Osteocyte (in vitro differentiated cells): ENCODE measurements around a stretch of chr6.

DNA sequence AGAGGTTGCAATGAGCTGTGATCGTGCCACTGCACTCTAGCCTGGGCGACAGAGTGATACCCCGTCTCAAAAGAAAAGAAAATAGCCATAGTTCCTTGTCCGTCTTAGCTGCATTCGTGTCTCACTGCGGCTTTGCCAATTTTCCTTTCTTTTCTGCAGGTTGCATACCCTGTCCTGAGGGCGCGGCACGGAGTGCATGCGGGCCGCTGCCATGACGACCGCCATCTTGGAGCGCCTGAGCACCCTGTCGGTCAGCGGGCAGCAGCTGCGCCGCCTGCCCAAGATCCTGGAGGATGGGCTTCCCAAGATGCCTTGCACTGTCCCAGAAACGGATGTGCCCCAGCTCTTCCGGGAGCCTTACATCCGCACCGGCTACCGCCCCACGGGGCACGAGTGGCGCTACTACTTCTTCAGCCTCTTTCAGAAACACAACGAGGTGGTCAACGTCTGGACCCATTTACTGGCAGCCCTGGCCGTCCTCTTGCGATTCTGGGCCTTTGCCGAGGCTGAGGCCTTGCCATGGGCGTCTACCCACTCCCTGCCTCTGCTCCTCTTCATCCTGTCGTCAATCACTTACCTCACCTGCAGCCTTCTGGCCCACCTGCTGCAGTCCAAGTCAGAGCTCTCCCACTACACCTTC is 17.0 kb upstream of the EFHC1 start:
- PRO-cap, result no peak

- PRO-cap, result no peak
Measured at GRCh38 chr6:52454476-52455010, 34.4 kb downstream of the EFHC1 start.

- PRO-cap, result no peak
Measured at GRCh38 chr6:52571196-52571755, 5.6 kb downstream of the TRAM2 start.

DNA sequence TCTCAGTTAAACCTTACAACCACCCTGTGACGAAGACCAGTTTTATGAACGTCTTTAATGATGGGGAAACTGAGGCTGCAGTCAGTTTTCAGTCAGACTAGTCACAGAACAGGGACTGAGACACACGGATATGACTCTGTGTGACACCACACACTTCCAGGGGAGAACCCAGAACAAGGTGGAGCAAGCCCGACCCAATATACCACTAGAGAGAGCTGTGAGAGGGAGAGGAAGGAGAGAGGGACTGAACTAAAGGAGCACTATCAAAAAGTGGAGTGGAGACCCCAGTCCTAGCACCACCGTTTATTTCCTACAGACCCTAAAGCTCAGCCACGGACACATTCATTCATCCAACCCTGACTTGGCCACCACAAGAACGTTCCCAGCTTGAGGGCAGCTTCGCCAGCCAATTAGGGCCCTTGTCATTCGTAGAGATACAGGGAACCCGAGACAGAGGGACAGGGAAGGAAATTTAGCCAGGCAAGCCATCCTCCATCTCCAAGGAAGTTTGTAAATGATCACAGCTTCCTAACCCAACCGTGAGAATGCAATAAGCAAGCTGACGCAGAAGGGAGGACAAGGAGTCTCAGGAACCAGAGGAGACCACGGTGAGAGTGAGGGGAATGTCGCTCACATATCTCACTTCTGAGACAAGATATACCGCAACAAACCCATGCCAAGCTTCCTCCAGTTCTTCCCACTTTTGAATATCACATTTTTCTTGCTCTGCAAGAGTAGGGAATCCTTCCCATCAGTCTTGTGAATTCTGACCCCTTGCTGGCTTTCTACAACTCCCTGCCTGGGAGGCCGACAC is 1.5 kb downstream of the TRAM2 start:
- PRO-cap, result no peak

- PRO-cap, result bidirectional peak, plus-strand start at chr6:52664431, minus-strand start at chr6:52664247
Measured at GRCh38 chr6:52664317-52665389, 6.3 kb upstream of the TMEM14A start.

DNA sequence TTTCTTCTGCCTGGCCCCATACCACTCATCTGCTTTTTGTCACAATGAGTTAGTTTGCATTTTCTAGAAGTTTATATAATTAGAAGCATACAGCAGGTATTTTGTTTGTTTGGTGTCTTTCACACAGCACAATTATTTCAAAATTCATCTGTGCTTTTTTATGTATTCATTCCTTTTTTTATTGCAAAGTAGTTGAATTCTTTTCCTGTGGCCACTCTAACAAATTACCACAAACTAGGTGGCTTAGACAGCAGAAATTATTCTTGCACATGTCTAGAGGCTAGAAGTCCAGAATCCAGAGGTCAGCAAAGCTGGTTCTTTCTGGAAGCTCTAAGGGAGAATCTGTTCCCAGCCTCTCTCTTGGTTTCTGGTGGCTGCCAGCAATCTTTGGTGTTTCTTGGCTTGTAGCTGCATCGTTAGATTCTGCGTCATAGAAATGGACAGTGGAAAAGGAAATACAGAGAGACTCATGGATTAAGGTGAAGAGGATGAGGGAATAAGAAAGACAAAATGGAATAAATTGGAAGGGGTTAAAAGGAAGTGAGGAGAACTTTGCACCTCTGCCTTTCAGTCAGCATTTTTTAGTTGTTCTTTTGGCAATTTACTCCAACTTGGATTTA is 39.3 kb downstream of the GSTA2 start:
- PRO-cap, result no peak

DNA sequence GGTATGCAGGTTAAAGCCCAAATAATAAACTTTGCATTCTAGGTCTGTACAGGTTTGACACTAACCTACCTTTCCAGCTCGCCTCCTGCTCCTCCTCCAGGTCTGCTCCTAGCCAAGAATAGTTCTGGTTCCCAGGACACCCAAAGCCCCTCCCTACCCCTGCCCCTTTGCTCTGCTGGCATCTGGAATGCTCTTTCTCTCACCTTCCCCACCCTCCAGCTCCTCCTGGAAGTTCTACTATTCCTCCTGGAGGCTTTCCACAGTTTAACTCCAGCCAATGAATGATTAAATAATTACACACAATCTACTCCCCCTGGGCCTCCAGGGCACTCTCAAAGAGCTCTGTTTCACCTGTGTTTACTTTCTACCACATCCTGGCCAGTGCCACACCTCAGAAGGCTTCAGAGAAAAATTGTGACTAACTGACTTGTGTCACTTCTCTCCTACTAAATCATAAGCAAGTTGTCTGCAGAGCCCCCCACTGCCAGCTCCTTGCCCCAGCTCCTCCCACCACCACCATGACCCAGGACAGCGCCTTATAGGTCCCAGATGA is 36.2 kb downstream of the GCM1 start:
- PRO-cap, result no peak

DNA sequence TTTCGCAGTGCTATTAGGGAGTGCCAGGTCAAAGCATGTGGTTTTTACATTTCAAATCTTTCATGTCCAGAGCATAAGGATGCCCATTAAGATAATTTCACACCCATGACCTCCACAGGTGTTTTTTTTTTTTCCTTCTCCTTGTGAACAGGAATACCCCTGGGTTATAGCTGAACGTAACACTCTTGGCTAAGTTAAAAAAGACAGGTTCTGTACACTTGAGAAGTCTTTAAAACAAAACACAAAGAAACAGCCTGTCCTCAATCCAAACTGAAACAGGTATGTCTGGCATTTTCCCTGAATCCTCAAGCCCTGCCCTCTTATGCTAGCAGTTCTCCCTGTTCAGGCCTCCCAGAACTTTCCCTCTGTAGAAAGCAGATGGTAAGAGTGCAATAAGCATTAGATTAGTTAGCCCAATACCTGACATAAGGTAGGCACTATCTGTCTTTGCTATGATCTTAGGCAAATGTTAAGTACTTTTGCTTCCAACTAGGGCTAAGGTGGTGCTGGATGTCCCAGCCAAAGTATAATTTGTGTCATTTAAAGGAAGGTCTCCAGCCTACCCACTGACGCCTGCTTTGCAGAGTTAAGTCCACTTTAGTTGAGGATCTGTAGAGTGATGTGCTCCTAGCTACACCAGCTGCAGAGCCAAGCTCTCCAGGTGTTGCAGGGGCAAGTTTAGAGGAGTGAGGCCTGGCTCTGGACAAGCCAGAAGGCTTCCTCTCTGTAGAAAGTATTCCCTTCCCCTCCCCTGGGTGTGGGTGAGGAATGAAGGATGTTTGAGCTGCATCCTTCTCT is 66.8 kb downstream of the ELOVL5 start:
- PRO-cap, result no peak

DNA sequence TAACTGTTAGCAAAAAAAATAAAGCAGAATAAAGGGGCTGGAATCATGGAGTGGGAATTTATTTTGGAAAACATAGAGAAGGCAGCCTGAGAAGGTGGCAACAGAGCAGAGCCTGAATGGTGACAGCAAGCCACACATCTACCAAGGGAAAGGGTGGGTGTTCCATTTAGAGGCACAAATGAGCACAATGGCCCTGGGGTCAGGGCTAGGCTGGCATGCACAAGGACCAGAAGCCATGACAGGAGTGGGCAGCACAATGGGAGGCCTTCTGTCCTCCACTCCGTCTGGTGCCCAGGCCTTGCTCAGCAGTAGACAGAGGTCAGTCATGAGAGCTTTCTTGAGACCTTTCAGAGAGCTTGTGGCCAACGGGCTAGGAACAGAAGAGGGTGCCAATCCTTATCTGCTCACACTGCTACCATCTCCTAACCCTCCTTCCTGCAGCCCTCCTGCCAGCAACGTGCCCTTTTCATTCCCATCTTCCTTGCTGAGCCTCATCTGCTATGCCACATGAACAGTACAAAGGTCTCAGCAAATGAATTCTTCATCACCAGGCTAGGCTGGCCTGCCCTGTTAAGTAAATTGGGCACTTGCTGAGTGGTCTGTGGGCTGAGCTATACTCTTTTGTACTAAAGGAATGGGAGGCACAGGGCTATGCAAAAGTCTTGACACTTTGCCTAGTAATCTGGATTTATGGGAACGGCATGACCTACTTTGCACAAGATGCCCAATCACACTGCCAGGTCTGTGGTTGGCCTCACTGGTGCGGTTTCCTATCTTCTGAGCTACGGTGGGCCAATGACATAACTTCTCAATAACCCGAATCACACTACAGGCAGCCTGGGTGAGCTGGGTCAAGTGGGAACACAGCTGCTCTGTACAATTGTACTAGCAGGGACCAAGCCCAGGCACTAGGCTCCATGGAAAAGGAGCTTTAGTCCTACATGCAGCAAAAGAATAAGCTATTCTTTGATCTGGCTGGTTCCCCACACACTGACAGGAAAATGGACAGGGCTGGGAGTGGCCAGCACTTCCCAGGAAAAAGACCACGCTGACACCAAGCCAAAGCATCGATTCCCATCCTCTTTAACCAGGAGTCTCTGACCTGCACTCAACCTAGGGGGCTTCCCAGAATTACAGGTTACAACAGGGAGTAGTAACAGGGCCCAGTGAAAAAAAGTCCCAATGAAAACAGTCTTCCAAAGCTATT is 47.9 kb downstream of the ELOVL5 start:
- PRO-cap, result no peak

DNA sequence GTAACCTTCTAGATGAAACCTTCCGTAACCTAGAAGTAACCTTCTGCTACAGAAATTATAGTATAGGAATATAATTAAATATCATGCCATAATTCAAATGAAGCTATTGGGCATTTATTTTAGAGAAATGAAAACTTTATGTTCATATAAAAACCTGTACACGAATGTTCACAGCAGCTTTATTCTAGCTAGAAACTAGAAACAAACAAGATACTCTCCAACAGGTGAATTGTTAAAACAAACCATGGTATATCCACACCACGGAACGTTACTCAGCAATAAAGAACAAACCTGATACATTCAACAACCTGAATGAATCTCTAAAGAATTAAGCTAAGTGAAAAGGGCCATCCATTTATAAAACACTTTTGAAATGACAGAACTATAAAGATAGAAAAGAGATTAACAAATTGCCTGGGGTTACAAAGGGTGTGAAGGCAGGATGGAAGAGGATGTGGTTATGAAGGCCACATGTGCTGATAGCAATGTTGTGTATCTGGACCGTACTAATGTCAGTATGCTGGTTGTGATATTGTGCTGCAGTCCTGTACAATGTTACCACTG is 36.6 kb downstream of the ELOVL5 start:
- PRO-cap, result no peak

GRCh38 chr6:53331927-53332237 is 16.9 kb downstream of the ELOVL5 start:
- PRO-cap, result no peak

DNA sequence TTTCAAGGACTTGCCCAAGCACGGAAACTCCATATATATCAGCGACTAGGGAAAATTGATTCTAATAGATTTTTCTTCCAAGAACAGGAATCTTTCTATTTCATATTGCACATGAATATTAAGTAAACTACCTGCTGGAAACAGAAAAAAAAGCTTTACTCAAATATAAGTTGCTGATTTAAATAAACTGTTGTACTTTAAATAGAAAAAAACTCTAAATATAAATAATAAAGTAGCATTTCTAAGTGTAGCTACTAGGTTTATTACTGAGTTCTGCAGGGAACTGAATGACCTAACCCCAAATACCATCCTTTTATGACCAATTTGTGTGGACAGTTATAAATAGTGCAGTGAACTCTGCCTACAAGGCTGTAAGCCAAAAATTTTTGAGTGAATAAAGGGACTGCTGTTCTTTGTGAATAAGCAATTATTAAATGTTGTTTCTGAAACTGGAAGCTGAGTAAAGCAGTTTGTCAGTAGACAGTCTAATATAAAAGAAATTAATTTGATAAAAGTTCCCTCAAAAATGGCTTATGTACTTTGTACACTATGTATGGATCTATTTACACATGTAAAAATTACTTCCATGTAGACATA is 90.8 kb upstream of the ELOVL5 start:
- PRO-cap, result no peak

GRCh38 chr6:53465716-53465915 is 79.3 kb downstream of the GCLC start:
- PRO-cap, result no peak

DNA sequence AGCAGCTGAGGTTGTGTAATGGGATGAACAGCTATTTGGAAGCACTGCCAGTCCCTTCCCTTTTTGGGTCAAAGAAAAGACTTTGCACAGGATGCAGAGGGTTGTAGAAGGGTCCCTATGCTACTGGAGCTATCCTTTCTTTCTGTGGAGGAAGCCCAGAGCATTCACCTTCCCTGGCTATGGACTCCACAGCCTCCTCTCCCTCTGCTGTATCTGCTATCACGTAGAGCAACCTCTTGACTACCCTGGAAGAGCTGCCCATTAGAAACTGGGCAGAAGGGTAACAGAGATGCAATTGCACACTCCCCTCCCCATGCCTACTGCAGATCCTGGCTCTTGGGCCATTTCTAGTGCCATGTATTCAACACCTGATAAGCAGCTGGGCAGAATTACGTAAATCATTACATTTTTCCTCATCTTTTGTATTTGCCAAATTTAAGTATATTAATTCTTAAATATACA is 3.1 kb downstream of the KLHL31 start:
- PRO-cap, result no peak

- PRO-cap, result no peak
Measured at GRCh38 chr6:53691524-53691877, 25.9 kb upstream of the KLHL31 start.

DNA sequence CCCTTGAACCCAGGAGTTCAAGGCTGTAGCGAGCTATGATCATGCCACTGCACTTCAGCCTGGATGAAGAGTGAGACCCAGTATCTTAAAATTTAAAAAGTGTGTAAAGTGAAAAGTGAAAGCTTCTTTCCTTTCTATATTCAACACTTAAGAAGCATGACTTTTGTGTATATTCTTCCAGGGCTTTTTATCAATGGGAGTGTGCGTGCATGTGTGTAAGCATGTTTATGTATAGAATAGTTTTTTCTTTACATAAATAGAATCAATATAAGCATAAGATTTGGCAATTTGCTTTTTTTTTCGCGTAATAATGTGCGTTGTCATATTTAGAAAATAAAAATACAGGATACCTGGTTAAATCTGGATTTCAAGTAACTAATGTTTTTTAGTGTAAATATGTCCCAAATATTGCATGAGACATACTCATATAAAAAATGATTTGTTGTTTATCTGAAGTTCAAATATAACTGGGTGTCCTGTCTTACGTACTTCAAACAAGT is 38.9 kb upstream of the KLHL31 start:
- PRO-cap, result no peak

DNA sequence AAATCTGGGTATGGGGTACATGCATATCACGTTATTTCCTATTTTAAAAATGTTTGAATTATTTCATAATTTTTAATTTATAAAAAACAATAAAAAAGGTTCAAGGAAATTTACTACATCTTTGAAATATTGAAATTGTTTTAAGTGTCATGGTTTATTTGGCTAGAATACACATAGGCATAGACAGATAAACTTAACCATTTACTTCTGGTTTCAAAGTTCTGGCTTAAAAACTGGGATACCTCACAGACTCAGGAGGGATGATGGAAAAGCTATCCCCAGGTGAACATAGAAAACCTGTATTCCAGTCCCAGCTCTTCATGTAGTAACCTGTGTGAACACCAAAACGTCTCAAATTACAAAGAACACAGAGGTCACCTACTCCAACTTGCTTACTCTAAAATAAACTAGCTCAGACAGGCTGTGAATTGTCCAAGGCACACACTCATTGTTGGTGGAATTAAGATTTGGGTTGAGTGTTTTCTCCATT is 48.5 kb upstream of the LRRC1 start:
- PRO-cap, result no peak

DNA sequence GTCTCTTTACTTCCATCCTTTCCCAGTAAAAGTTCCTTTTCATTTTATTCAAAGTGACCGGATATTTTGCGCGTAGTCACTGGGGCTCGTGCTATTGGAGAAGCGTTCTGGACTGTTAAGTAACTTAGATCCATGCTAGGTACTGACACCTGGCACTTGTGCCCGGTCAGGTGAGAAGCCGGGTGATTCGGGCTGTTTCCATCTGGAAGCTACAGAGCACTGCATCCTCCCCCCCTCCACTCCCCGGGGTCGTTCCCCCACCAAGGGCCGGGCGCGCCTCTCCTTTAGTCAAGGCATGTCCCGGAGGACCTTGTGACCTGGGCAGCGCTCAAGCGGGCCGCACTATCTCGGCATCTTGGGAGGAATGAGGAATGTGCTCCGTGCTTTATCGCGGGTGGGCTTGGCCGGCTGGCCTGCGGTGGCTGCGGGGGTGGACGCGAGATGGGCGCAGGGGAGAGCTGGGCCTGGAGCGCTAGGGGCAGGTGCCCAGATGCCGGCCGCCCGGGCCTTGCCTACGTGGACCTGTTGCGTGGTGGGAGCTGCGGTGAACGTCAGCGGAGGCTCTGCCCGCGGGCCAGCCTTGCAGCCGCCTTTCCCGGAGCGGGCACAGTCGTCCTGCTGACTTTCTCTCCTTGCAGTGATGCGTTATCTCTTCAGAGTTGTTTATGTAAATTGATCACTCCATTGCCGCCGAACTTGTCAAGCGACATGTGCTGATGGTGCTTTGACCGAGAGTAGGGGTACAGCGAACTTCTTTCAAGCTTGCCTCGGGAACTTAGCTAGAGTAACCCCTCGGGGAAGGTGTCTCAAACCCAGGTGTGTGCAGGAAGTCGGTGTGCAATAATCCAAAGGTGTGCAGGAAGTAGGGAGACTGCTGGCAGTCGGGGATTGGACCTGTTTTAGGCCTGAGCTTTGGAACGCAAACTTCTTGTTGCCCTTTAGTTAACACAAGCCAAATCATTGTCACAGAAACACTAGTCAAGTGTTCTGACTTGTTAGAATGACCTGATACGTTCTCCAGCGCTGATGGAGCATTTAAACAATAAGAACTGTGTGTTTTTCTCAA is 1.1 kb downstream of the LRRC1 start:
- PRO-cap, result no peak

- PRO-cap, result no peak
Measured at GRCh38 chr6:53920363-53920825, 125.6 kb downstream of the LRRC1 start.

DNA sequence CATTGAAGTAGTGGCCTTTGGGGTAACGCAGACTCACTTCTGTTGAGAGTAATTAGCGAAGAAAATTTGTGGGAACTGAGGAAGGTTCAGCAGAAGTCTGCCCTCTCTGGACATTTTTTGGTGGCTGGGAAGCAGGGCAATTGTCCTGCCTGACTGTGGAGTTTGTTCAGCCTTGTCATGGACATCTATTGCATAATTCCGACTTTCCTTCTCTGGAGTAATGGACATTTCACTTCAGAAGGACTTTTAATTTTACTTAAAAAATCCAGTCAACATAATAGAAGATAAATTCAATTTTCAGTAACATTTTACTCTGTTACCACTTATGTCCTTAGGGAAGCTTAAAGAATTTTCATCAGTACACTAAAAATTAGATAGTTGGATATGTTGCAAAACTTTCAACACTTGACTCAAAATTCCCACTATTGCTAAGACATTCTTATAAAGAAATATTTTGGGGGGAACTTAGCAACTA is 100.8 kb upstream of the MLIP start:
- PRO-cap, result no peak